Placental epithelial cell (primary cell): Measurements from ENCODE around the genes KCNMB4, TSPAN8 and LGR5.

DNA sequence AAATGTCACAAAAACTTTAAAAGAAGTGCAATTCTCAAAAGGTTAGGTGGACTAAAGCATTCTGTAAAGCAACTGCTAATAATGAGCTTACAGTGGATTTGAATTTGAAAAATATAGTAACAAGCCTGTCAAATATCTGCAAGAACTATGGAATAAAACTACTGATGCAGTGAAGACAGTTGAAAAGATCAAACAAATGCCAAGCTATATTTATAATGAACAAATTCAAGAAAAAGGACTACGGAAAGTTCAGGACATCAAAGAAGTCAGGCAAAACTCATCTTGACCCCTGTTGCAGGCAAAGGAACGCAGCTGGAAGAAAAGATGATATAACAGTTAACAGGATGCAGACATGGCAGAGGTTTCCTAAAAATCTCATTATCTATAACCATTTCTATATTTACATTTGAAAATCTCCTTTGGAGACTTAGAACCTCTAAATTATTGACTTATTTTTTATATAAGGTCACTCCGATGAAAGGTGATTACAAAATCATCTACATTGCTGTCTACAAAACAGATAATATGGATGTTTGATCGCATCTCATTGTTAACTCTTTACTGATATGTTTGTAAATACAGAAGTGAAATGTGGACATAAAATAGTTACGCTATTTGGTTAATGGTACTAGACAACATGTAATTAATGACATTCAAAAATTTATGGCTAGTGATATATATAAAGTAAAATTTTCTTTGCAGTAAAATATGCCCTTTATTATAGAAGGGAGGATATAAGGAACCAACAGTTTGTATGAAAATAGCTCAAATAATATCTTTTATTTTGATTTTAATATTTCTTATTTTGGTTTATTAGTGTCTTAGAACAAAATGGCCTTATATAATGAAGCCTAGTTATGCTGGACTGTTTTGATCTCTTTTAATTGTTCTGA is 34.3 kb downstream of the MDM2 start:
- CAGE, long polyA plus RNA, result no peak

GRCh38 chr12:68855945-68856519 is 48.1 kb downstream of the MDM2 start:
- CAGE, long polyA plus RNA, result no peak

DNA sequence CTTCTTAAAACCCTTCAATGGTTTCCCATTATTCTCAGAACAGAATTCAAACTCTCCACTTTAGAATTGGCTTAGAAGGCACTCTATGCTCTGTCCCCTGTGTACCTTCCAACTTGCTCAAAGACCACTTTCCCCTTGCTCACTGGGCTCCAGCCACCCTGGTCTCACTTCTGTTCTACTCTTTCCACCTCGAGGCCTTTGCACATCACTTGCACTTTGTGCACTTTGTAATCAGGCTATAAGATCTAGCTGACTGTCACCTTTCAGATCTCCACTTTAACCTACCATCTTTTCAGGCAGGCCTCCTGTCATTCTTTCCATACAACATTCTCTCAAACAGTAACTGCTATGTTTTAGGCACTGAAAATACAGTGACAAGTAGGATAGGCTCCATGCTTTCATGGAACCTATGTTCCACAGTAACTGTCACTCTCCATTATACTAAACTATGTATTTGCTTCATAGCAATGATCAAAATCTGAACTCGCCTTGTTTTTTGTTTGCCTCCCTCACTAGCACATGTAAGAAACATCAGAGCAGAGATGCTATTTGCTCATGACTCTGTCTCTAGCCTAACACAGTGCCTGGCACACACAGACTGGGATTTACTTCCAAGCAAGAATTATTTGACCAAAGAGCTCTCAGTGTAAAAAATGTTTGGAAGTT is 14.0 kb downstream of the CPM start:
- CAGE, long polyA plus RNA, result no peak

- CAGE, long polyA plus RNA, result no peak
Observed at GRCh38 chr12:69024396-69024826, 91.4 kb upstream of the CPM start.

DNA sequence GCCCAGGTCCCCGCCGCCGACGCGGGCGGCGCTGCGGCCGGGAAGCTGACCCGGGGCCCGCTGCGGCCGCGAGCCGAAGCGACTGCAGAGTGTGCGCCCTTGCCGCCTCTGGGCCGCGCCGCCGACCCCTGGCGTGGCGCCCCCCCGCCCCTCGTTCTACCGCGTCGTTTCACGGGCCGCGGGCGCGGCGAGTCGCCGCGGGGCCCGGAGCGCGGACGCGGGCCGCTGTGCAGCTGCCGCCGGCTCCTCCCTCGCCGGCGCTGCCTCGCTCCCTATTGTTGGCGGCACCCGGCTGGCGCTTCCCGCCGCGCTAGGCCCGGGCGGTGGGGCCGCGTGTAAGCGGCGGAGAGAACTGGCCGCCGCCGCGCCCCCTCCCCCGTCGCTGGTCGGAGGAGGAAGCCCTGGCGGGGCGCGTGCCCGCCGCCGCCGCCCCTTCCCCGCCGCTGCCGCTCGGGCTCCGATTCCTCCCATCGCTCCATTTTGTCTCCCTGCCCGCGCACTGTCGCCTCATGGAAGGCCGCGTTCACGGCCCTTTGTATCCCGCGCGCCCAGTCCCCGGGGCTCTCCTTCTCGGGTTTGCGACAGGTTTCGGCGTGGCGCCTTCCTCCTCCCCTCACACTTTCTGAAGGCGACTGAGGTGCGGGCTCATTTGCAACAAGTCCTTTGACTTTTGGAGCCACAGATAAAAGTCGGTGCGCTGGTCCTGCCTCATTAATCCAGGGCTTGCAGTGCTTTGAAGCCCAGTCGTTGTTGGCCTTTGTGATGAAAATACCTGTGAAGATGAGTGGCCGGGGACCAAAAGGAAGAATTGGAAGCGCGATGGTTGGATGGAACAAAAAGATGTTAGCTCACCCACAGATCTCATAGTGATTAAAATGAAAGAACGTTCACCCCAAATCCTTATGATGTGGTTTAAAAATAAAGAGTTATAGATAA is 616 bp downstream of the CPSF6 start:
- CAGE, long polyA plus RNA, result no peak

GRCh38 chr12:69283674-69284556 is 44.5 kb downstream of the CPSF6 start:
- CAGE, long polyA plus RNA, result no peak

DNA sequence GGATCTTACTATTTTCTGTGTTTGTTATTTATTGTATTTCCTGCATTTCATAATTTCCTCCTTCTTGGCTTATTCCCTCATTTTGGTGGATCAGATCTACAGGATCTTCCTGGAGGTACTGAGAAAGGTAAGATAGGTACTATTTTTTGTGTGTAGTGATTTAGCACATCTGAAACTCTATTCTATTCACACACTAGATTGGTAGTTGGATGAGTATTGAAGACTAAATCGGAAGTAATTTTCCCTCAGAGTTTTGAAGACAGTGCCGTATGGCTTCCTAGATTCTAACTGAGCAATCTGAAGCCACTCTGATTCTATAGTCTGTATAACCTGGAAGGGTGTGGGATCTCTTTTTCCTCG is 453 bp upstream of the YEATS4 start:
- CAGE, long polyA plus RNA, result no peak

- CAGE, long polyA plus RNA, result no peak
Observed at GRCh38 chr12:69416287-69416742, 53.9 kb upstream of the FRS2 start.

GRCh38 chr12:69588750-69589956 is 3.9 kb downstream of the CCT2 start:
- CAGE, long polyA plus RNA, result no peak

GRCh38 chr12:70244343-70244644 is 1.1 kb downstream of the CNOT2 start:
- CAGE, long polyA plus RNA, result no peak

DNA sequence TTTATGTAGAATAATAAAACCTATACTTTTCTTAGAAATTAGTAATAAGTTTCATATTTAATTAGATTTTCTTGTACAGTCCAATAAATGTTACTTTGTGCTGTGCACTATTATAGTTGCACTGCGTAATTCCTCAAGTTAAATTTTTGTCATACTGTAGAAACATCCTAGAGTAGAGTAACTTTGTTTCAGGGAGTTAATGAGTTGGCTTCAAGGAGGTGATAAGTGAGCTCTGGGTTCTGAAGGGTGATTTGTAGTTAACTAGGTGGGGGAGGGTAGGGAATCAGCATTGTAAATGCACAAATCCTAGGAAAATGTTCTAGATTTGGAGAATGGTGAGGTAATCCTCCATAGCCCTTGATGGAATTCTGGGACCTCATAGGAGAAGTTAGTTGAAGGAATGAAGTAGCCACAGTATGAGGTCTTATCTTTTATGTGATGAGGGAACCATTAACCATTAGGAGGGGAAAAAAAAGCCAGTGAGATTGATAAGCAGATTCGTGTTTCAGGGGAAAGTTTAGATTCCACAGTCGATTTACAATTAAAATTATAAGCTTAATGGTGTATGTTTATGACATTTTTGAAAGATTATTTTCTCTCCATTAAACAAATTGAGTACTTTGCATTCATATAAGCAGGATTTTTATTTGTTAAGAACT is 8.0 kb downstream of the CNOT2 start:
- CAGE, long polyA plus RNA, result no peak

DNA sequence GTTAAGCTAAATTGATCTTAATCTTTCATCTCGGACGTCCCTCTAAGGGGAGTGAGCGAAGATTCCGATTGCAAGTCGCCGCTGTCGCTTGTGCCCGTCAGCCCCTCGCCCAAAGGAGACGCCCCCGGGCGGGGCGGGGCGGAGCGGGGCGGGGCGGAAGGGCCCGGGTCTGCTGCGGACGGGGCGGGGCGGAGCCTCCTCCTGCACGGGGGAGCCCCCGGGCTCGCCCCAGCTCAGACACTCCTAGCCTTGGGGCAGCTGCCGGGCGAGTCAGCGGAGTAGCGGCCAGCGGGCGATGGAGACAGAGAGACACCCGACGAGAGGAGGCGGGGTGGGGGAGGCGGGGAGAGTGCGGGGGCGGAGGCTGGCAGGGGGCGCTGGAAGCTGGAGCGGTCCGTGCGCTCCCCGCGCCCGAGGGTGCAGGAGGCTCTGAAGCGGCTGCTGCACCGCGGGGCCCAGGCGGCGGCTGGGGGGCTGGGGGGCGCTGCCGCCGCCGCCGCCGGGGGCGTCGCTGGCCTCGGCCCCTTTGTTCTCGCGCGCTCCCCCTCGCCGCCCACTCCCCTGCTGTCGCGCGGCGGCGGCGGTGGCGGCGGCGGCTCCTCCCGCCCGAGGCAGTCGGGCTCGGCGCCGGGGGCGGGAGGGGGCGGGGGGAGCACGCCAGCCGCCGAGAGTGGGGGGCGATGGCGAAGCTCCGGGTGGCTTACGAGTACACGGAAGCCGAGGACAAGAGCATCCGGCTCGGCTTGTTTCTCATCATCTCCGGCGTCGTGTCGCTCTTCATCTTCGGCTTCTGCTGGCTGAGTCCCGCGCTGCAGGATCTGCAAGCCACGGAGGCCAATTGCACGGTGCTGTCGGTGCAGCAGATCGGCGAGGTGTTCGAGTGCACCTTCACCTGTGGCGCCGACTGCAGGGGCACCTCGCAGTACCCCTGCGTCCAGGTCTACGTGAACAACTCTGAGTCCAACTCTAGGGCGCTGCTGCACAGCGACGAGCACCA is at the start of gene KCNMB4:
TSS of gene KCNMB4 (plus strand) at position 236 of the 997 bp plus-strand sequence.
- CAGE, long polyA plus RNA, result no peak

DNA sequence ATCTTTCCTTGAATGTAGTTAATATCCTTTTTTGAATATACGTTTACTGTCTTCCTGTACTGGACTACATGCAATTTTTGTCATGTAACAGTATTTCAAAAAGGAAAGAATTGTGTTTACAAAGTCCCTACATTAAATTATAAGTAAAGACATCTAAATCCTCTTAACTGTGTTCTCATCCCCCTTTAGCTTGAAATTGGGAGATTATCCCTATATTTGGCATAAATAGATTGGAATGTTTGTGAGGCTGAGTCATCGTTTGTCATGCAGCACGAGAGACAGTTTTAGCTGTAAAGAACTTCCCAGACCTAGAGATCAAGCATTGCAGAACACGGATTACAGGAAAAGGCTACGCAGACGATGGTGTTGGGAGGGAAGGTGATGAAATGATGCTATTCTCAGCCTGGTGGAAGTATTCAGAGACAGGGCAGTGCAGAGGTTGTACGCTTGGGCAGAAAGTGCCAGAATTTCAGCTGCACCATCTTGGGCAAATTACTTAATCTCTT is 93.8 kb downstream of the PTPRB start:
- CAGE, long polyA plus RNA, result no peak

DNA sequence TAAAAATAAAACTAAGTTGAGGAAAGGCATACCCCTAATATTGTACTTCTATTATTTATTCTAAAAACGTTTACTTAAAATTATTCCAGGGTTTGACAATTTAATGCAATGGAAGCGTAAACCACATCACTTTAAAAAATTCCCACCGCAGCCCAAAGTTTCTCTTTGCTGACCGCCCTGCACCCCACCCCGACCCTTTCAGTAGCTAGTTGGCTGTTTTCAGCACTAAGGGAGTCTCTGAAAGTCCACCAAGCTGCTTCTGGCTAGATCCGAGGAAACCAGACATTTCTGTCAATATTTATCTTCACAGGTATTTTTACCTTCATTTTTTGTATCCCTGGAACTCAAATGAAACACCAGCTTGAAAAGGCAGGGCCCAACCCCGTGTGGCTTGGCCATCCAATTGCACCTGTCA is 28.6 kb downstream of the PTPRB start:
- CAGE, long polyA plus RNA, result no peak

- CAGE, long polyA plus RNA, result no peak
Observed at GRCh38 chr12:70664378-70664964, 27.2 kb upstream of the PTPRB start.

DNA sequence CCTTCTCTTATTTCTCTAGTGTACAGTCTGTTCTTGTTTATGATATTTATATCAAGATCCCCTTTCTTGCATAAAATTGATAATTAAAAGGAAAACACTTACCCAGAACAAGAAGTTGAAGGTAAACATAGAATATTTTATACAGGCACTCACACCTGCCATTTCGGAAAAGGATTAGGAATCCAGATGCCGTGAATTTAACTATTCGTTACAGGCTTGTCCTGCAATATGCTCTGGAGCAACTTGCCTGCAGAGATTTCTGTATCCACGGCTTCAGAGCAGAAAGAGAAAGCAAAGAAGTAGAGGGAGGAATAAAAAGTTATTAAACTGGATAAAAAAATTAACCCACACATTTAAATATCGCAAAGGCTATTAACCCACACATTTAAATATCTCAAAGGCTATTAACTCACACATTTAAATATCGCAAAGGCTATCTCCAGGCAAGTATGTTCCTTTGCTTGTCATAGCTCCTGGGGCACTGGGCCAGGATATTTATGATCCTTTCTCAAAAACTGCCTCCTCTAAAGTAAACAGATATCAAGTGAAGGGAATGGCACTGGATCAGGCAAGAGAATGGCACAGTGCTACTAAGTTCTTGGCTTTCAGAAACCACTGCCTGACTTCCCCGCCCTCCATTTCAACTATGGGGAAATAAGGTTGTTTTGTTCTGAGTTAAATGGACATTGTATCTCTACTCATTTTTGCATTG is at the start of gene TSPAN8:
TSS of gene TSPAN8 (minus strand) at position 483 of the 712 bp plus-strand sequence.
- CAGE, long polyA plus RNA, result no peak

- CAGE, long polyA plus RNA, result no peak
Observed at GRCh38 chr12:71158229-71158925, 578 bp upstream of the TSPAN8 start.

- CAGE, long polyA plus RNA, result no peak
Observed at GRCh38 chr12:71161888-71162330, 4.1 kb upstream of the TSPAN8 start.

DNA sequence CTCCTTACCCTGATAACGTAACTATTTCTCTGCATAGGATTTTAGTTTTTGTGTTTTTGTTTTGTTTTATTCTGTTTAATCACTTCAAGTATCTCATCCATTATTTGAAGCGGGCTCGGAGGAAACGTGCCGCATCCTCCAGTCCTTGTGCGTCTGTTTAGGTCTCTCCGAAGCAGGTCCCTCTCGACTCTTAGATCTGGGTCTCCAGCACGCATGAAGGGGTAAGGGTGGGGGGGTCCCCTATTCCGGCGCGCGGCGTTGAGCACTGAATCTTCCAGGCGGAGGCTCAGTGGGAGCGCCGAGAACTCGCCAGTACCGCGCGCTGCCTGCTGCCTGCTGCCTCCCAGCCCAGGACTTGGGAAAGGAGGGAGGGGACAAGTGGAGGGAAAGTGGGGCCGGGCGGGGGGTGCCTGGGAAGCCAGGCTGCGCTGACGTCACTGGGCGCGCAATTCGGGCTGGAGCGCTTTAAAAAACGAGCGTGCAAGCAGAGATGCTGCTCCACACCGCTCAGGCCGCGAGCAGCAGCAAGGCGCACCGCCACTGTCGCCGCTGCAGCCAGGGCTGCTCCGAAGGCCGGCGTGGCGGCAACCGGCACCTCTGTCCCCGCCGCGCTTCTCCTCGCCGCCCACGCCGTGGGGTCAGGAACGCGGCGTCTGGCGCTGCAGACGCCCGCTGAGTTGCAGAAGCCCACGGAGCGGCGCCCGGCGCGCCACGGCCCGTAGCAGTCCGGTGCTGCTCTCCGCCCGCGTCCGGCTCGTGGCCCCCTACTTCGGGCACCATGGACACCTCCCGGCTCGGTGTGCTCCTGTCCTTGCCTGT is at the start of gene LGR5:
TSS of gene LGR5 (plus strand) at position 496 of the 819 bp plus-strand sequence.
- CAGE, long polyA plus RNA, result no peak

- CAGE, long polyA plus RNA, result no peak
Observed at GRCh38 chr12:71440792-71441659, 1.4 kb downstream of the LGR5 start.